Lung (tissue), 4 donors: ENCODE measurements around a stretch of chr1.

- PRO-cap: no peak
- RAMPAGE, long total RNA: no peak
- RRBS: 6% methylated on average over 11 of the region's 42 CpGs
These were observed 9.6 kb downstream of the FCGR3B start for GRCh38 chr1:161621192-161622025.

DNA sequence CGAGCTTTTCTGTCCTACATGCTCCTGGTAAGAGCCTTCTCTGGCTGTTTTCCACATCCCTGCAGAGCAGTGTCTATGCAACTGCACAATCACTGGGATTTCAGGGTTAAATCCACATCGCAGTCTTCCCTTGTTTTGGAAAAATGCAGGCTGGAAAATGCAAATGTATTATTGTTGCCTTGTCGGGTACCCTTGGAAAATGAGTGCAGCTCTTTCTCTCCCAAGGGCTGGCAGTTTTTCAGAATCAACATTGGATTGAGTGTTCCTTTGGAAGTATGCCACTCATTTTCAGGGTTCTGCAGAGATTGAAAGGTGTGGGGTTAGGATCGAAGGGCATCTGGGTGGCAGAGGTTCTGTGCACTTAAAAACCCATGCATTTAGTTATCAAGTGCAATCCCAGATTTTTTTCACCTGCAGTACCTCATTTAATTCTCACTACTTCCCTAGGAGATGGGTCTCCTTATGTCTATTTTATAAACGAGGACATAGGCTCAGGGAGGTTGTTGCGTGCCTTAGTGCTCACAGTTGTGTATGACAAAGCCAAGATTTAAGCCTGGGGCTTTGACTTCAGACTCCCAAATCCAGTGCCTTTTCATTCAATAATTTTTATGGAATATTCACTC lies 3.4 kb downstream of the NOS1AP start:
- PRO-cap: no peak
- RAMPAGE, long total RNA: no peak
- RRBS: no CpG with 5 or more reads among the region's 6 CpGs

GRCh38 chr1:162196468-162196919 lies 127.0 kb downstream of the NOS1AP start:
- PRO-cap: no peak
- RAMPAGE, long total RNA: no peak
- RRBS: no CpG with 5 or more reads among the region's 4 CpGs

DNA sequence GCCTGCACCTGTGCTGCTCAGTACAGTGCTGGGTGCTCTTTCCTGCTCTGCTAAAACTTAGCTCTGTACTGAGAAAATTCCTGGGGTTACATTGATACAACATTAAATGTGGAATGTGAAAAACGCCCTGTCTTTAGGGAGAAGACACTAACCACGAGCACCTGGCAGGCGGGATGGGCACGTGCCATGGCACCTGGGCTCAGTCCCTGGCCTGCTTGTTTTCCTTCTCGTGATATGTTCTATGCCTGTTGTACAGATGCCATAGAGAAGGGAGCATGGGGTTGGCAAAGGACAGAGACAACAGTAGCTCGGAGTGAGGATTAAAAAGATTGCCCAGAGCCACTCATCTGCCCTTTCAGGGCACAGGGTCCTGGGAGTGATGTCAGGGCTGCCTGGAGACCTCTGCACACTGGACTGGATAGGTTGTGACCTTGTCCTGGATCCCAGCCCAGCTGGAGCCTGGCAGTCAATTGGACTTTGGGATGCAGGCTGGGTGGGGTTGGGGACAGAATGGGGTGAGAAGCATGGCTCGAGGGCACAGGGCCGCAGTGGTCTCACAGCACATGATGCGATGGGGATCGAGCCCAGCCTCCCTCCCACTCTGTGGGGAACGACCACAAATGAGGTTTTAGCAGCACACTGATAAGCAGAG lies 4.2 kb downstream of the SPATA46 start:
- PRO-cap: no peak
- RAMPAGE, long total RNA: no peak
- RRBS: no CpG with 5 or more reads among the region's 11 CpGs

DNA sequence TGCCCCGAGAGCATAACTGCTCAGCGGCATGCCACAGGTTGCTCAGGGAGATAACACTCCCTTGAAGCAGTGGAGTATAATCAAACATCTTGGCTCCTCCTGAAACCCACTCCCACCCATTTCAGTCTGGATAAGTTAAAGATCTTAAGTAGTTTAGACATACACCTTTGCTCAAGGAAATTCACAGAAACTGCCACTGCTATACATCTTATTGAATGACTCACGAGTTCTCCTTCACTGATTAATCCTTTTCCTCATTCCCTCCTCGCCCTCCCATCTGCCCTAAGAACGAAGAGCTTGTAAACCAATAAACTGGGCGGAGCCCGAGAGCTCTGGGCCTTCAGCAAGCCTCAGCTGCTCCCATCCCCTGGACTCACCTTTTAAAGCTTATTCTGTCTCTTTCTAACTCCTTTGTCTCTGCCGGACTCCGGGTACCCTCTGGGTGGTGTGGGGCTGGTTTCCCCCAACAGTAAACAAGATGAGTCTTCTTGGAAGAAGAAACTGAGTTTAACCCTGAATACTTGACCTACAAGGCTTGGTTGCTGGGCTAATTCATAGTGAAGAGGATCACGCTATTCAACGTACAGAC lies 7.6 kb upstream of the SH2D1B start:
- PRO-cap: no peak
- RAMPAGE, long total RNA: no peak
- RRBS: no CpG with 5 or more reads among the region's 11 CpGs

GRCh38 chr1:162497931-162498764 lies 530 bp downstream of the UHMK1 start:
- PRO-cap: no peak
- RAMPAGE, long total RNA: no peak
- RRBS: 2% methylated on average over 7 of the region's 53 CpGs

- PRO-cap: no peak
- RAMPAGE, long total RNA: no peak
- RRBS: no CpG with 5 or more reads among the region's 7 CpGs
These were observed 19.9 kb upstream of the UAP1 start for GRCh38 chr1:162541458-162542190.

DNA sequence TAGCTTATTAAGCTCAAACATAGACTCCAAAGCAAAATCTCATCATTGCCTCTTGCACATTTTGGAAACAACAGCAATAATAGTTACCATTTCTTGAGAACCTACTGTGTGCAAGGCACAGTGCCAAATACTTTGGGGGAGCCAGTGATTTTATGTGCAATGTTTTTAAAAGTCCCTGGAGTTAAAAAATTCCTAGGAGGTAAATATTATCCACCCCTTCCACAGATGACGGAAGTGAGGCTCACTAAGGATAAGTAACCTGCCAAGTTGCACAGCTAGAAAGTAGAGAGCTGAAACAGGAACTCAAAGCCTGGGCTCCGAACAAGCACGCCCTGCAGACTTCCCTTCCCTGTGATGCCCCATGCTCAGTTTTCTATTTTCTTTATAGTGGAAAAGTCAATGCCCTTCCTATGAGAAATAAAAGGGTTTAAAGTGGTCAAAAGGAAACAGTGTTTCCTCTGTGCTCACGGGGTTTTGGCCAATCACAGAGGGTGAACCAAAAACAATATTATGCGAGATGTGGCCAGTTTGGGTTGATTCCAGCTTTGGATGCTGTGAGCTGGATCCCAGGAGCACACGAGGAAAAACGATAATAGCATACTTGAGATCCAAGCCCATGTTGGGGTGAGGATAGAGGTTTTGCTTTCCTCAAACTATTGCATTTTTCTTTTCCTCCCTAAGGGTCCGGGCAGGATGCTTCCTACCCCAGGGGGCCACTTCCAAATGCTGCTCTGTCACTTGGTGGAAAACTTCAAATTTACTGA lies 44.5 kb downstream of the DDR2 start:
- PRO-cap: no peak
- RAMPAGE, long total RNA: no peak
- RRBS: no CpG with 5 or more reads among the region's 8 CpGs

- PRO-cap: no peak
- RAMPAGE, long total RNA: no peak
- RRBS: no CpG with 5 or more reads among the region's 6 CpGs
These were observed 46.2 kb downstream of the DDR2 start for GRCh38 chr1:162678355-162679020.

DNA sequence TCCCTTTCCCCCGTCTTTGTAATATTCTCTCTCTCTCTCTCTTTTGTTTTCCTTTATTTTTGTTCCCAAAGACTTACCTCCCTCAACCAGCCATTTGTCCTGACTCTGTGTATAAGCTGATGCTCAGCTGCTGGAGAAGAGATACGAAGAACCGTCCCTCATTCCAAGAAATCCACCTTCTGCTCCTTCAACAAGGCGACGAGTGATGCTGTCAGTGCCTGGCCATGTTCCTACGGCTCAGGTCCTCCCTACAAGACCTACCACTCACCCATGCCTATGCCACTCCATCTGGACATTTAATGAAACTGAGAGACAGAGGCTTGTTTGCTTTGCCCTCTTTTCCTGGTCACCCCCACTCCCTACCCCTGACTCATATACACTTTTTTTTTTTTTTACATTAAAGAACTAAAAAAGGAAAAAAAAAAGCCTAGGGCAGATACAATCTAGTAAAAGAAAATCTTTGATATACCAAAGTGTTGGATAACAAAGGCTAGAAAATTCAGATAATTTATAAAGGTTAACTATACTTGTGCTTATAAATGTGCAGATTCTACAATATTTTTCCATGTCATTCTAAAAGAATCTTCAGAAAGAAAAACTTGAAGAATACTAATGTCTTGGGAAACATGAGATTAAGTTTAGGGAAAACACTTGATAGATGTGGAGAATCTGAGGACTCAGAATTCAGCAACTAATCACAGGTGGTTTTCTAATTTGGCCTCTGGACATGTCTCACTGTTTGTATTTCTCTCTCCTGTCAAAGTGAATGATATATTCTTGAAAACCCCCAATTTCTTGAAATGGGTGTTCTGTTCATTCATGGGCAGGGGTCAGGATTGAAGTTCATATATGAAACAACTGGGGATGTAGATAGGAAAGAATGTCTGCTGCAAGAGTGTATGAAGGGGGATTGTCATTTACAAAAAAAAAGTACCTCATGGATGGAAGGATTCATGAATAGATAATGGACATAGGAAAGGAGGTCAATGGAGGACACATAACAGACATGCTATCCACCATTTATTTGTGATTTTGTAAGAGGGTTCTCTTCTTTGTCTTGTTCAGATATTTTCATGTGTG lies 10.1 kb upstream of the HSD17B7 start:
- PRO-cap: no peak
- RAMPAGE, long total RNA: no peak
- RRBS: no CpG with 5 or more reads among the region's 6 CpGs

DNA sequence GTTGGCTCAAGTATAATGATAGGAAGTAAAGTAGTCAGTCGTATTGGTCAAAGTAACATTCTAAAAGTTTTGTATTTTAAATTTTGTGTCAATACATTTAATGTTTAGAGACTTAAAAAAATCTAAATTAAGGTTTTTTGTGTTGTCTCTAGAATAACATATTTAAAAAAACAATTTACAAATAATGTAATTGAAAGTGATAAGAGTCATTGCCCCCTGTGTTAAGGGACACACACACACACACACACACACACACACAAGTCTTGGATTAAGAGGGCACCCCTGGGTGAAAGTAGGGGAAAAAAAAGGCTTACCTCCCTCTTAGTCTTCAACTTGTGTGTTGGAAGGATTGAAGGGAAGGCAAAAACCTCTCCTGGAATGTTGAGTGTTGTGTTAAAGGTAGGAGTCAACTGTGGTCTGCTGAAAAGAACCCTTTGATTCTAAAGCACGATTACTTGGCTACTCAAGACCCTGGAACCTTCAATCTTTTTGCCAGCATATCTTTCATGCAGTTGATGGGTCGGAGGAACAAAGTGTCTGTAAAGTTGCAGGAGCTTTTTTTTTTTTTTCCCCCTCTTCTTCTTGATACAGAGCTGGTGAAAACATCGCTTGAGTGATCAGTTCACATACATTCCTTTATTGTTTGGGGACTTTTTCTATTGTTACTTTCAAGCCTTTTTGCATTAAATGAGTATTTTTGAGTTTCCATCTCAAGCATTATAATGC lies 6.4 kb downstream of the PBX1 start:
- PRO-cap: no peak
- RAMPAGE, long total RNA: no peak
- RRBS: no CpG with 5 or more reads among the region's 4 CpGs

DNA sequence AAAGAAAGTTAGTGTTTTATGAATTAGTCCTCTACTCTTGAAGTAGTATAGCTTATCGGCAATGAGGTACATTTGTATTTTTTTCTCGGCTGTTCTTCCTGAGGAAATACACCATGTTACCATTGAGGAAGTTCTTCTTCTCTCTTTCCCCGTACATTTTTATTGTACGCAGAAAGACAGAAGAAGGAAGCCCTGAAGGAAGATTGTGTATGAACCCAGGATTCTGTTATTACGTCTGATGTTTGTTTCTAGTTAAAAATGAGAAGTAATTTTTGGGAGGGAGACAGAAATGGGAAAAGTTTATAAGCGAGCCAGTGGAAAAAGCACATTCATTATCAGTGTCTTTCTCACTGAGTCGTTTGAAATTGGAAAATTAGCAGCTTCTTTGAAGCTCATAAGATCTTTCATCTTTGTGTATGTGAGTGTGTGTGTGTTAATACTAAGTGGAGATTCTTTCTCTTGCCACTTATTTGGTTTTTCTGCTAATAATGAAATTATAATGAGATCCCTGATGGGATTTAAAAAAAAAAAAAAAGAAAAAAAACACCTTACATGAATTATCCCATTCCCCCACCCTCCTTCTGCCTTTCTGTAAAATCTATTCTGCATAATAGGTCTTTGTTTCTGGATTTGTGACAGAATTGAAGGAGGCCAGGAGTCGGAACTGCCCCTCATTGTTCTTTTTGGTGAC lies 66.5 kb downstream of the PBX1 start:
- PRO-cap: no peak
- RAMPAGE, long total RNA: no peak
- RRBS: no CpG with 5 or more reads among the region's 8 CpGs

- PRO-cap: no peak
- RAMPAGE, long total RNA: no peak
- RRBS: no CpG with 5 or more reads among the region's 8 CpGs
These were observed 168.9 kb downstream of the PBX1 start for GRCh38 chr1:164727696-164728405.

- PRO-cap: no peak
- RAMPAGE, long total RNA: no peak
- RRBS: no CpG with 5 or more reads among the region's 2 CpGs
These were observed 235.3 kb downstream of the PBX1 start for GRCh38 chr1:164794158-164794751.

DNA sequence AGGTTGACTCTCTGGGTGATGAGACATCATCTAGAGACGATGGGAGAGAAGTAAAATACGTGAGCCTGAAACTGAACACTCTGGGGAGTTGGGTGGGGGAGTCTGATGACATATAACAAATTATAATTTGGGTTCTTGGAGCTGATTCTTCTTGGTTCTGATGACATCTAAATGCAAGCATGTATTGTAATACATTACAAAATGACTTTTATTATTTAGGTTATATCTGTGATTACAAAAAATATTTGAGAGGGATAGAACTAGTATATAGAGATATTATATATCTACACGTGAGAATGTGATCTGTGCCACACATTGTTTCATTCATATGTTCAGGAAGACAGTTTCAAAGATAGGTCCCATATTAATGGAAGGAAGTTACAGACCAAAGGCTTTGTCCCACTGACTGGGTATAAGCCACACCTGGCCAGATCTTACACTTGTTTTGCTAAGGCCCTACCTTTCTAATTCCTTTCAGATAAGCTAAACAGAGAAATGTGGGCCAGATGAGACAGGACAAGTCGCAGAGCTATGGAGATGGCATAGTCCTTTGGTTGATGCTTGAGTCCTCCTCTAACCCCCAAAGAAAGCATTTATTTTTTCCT lies 259.0 kb downstream of the PBX1 start:
- PRO-cap: no peak
- RAMPAGE, long total RNA: no peak
- RRBS: no CpG with 5 or more reads among the region's 4 CpGs

- PRO-cap: no peak
- RAMPAGE, long total RNA: no peak
- RRBS: 3% methylated on average over 17 of the region's 59 CpGs
These were observed 19.6 kb upstream of the LMX1A start for GRCh38 chr1:165375559-165376993.

- PRO-cap: no peak
- RAMPAGE, long total RNA: no peak
- RRBS: no CpG with 5 or more reads among the region's 1 CpG
These were observed 2.8 kb downstream of the MGST3 start for GRCh38 chr1:165633813-165634197.

DNA sequence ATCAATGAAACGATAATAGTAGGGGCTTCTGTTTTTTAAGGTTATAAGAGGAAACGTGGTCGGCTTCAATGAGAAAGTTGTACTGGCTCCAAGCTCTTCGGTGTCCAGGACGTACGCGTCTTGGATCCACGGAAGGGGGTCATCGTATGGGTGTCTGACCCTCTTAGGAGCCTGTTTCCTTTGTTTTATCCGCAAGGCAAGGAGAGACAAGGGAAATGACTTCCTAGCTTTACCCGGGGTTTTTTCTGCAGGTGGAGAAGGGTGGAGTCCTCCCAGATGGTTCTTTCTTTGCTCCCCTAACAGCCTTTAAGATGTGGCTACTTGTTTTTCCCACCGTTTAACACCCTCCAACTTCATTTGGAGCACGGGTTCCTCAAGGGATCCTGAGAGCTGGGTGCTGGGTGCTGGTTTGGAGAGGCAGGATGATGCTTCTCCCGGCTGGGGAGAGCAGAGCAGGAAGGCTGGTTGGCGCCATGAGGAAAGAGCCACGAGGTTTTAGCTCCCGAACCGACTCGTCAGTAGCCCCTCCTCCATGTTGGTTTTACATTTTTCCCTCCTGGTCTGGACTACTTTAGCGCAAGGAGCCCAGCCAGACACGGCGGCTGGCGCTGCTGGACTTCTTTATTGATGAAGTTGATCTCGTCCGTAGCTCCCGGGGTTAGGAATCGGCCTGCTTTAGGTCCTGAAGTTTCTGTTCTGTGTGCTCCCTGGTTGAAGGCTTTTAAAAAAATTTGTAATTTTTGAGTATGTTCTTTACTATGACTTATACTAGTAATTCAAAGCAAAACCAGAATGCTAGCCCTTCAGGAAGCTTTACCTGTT lies 1.3 kb downstream of the UCK2 start:
- PRO-cap: no peak
- RAMPAGE, long total RNA: no peak
- RRBS: no CpG with 5 or more reads among the region's 27 CpGs

DNA sequence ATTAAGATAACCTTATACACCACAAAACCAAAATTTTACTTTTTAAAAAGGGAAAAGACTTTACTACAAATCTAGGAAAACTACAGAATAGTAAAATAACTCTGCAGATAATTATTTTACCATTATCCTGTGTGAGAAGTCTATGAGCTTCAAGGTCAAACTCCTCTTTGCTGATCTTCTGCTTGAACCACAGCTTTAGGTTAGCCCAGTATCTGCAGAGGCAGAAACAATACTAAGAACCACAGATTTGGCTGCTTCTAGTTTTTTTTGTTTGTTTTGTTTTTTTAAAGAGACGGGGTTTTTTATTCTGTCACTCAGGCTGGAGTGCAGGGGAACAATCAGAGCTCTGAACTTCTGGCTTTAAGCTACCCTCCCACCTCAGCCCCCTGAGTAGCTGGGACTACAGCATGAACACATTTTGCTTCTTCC lies 6.4 kb downstream of the TADA1 start:
- PRO-cap: no peak
- RAMPAGE, long total RNA: no peak
- RRBS: no CpG with 5 or more reads among the region's 1 CpG

DNA sequence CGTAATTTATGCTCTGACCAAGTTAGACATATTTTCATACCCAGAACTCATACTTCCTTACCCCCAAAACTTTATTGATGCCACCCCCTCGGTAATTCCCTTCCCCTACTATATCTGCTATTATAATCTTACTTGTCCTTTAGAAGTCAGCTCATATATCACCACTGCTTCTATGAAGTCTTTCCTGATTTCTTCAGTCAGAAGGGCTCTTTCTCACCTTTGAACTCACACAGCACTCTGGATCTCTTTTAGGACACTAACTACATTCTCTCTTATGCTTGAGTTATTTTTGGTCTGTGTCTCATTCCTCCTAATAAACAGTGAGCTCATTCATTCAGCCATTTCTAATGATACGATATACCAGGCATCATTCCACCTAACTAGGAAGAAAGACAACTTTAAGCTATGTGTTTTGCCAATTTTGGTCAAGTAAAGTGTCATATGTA lies 1.3 kb upstream of the STYXL2 start:
- PRO-cap: no peak
- RAMPAGE, long total RNA: no peak
- RRBS: no CpG with 5 or more reads among the region's 3 CpGs